Duodenum (tissue), 1 donor: ENCODE results near the gene DNAJC9.

DNA sequence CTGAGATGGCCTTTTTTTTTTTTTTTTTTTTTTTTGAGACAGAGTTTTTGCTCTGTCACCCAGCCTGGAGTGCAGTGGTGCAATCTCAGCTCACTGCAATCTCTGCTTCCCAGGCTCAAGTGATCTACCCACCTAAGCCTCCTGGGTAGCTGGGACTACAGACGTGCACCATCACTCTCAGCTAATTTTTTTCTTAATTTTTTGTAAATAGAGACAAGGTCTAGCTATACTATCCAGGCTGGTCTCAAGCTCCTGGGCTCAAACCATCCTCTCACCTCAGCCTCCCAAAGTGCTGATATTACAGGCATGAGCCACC, 56.9 kb downstream of the P4HA1 start:
- PRO-cap: no peak

- PRO-cap: no peak
Measured at GRCh38 chr10:73117754-73118580, 7.7 kb downstream of the NUDT13 start.

GRCh38 chr10:73246264-73246687, 779 bp downstream of the DNAJC9 start:
- PRO-cap: no peak

GRCh38 chr10:73246688-73247788, at the start of gene DNAJC9:
DNAJC9 (minus strand) TSS chr10:73247255.
- PRO-cap: unidirectional peak, plus-strand start at chr10:73246720; unidirectional peak, plus-strand start at chr10:73246900; bidirectional peak, plus-strand start at chr10:73247390, minus-strand start at chr10:73247266

DNA sequence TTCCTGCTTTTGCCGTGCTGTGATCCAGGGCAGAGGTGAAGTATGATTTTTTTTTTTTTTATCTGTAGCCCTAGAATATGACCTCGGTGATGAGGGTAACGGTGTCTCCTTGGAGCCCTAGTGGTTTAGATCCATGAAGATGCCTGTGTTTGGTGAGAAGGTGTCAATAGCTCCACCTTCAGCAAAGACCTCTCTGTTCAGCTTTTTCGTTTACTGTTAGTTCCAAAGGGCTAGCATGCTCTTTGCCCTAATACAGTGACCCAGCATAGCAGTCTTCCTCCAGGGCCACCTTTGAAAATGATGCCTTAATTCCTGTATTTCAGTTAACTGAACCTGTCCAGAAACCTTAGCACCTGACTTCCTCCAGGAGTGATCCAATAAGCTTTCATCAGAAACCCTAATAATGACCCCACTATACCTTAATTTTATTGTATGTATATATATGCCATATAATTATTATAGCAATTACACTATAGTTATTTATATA, 819 bp upstream of the MRPS16 start:
- PRO-cap: no peak

GRCh38 chr10:73262070-73262504, 9.6 kb upstream of the MRPS16 start:
- PRO-cap: no peak

GRCh38 chr10:73479128-73479949, 16.5 kb downstream of the PPP3CB start:
- PRO-cap: no peak

GRCh38 chr10:73490172-73490959, 5.5 kb downstream of the PPP3CB start:
- PRO-cap: no peak

- PRO-cap: no peak
Measured at GRCh38 chr10:73498829-73499230, 3.0 kb upstream of the PPP3CB start.

- PRO-cap: no peak
Measured at GRCh38 chr10:73577622-73578406, 13.3 kb downstream of the USP54 start.

- PRO-cap: no peak
Measured at GRCh38 chr10:73648131-73648875, 7.0 kb upstream of the MYOZ1 start.

DNA sequence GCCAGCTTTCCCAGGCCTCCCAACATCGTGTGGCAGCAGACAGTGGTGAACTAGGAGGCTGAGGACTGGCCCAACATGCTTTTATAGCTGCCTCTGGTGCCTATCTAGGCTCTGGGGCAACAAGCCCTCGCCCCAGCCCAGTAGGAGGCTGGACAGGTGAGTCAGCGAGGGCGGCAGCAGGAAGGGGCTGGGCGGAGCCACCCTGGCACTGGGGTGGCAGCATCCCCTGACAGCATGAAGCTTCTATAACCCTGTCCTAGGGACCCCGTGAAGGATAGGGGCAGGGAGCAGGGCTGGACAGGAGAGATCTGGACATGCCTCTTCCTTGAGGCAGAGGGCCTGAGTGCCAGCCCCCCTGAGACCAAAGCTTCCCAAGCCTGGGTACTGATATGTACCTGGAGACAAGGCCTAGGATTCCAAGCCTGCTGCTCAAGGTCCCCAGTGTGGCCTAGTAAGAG, 7.9 kb upstream of the SYNPO2L start:
- PRO-cap: no peak

GRCh38 chr10:73763202-73764192, 8.6 kb upstream of the FUT11 start:
- PRO-cap: no peak

DNA sequence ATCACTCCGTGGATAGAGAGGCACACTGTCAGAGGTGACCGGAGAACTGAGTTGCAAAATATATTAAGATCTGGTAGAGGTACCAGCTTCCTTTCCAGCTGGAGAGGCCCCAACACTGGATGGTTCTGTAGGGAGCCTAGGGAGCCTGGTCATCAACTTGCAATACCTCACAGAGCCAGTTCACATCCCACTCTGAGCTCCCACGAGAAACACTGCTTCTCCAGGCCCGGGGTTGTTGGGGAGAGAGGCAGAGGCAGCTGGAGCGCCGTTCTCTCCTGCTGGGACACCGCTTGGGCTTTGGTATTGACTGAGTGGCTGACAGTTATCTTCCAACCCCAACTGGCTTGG, 436 bp upstream of the FUT11 start:
- PRO-cap: no peak

GRCh38 chr10:73774548-73775119, 2.6 kb downstream of the FUT11 start:
- PRO-cap: no peak

DNA sequence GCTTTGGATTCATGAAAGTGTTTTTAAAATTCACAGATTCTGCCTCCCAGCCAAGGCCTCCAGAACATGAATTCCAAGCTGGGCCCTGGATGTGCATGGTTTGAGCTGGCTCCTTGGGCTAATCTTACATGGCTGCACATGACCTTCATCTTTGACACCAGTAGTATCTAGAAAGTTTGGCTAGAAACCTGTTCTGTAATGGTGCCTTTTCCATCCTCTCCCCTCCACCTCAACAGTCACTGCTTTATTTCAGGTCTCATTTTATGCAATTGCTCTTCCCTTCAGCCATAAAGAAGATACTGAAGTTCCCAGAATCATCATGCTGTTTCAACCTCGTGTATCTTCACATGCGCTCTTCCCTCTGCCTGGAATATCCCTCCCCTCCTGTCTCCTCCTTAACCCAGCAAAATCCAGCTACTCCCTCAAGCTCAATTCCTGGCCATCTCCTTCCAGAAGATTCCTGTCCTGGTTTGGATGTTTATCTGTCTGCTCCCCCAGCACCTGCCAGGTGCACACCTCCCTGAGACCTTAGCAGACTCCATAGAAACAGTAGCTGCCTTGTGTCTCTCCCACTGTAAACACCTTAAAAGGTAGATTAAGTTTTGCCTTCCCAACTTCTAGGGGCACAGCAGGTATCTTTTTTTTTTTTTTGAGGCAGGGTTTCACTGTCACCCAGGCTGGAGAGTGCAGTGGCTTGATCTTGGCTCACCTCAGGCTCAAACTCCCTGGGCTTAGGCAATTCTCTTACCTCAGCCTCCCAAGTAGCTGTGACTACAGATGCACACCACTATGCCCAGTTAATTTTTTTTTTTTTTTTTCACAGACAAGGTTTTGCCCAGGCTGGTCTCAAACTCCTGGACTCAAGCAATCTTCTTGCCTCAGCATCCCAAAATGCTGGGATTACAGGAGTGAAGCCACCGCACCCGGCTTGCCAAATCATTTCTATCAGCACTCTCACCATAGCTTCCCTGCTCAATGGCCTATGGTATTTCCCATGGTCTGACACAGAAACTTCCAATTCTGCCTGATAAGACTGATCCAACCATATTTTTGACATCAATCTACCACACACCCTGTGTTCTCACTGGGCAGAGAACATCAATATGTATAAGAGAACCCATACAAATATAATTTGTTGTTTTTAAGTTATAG, 23.6 kb upstream of the NDST2 start:
- PRO-cap: no peak

- PRO-cap: no peak
Measured at GRCh38 chr10:73871619-73872751, 2.4 kb downstream of the CAMK2G start.

DNA sequence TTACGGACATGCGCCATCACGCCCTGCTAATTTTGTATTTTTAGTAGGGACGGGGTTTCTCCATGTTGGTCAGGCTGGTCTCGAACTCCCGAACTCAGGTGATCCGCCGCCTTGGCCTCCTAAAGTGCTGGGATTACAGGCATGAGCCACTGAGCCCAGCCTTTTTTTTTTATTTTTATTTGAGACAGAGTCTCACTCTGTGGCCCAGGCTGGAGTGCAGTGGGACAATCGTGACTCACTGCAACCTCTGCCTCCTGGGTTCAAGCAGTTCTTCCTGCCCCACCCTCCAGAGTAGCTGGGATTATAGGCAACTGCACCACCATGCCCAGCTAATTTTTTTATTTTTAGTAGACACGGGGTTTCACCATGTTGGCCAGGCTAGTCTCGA, 32.7 kb upstream of the VCL start:
- PRO-cap: no peak

- PRO-cap: no peak
Measured at GRCh38 chr10:74250641-74251277, 99.7 kb downstream of the ADK start.

DNA sequence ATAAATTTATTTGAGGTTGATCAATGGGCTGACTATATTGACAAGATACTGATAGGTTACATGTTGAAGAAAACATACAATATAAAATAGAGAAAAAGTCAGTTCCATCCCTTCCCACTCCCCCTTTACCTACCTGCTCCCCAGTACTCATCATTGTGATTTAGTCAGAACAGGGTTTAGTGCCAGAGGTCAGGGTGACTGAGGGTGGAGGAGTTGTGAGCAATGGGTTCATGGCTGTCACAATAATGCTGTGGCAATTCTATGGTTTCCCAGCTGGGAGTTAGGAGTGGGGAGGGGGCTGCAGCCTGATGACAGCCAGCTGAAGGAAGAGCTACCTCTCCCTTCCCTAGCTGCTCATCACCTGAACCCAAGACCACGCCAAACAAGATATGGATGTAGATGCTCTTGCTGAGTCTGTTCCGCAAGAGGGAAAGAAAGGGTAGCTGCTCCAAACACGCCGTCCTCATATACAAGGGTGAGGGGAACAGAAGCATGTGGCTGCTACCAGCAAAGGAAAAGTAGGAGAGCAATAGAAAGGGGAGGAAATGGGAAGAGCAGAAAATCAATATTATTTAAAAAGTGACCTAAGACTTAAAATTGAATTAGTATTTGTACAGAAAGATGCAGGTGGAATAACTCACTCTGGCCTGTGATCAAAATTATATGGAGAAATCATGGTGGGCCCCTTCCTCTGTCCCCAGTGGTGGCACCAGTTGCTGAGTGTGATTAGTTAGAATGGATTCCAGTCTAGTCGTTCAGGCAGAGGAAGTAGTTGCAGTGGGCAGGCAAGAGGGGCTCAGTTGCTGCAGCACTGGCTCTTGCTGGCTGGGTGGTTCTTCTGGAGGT, 271.8 kb downstream of the ADK start:
- PRO-cap: no peak